IMR-90 (cell line): ENCODE data around the gene KBTBD4.

- RRBS, result no CpG with 5 or more reads among the region's 5 CpGs
CAGE:
- cytosol, long polyA plus RNA, result no peak
- long polyA plus RNA, result no peak
- nucleus, long polyA plus RNA, result no peak
Measured at GRCh38 chr11:47357995-47358571, 5.6 kb upstream of the MYBPC3 start.

DNA sequence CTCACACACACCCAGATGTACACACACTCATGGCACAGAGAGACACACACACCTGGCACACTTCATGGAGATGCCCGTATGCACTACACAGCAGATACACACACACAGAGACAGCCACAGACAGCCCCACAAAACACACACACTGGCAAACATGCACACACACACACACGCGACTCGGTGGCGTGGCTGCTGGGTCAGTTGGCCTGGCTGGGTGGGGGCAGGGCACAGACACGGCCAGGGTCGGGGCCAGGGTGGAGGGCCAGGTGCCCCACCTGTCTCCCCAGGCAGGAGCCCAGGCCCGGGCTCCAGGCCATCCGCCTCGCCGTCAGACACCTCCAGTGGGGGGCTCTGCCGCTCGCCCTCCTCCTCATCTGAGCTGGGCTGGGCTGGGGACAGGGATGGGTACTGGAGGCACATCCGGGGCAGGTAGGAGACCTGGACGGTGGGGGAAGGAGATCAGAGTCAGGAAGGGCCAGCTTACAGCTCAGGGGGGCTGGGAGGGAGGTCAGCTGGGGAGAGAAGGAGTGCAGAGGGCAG is 6.1 kb upstream of the MYBPC3 start:
- RRBS, result no CpG with 5 or more reads among the region's 15 CpGs
CAGE:
- cytosol, long polyA plus RNA, result no peak
- long polyA plus RNA, result no peak
- nucleus, long polyA plus RNA, result no peak

GRCh38 chr11:47392778-47393742 is 14.7 kb upstream of the SPI1 start:
- RRBS, result 80% methylated on average over 6 of the region's 19 CpGs
CAGE:
- cytosol, long polyA plus RNA, result no peak
- long polyA plus RNA, result no peak
- nucleus, long polyA plus RNA, result no peak

DNA sequence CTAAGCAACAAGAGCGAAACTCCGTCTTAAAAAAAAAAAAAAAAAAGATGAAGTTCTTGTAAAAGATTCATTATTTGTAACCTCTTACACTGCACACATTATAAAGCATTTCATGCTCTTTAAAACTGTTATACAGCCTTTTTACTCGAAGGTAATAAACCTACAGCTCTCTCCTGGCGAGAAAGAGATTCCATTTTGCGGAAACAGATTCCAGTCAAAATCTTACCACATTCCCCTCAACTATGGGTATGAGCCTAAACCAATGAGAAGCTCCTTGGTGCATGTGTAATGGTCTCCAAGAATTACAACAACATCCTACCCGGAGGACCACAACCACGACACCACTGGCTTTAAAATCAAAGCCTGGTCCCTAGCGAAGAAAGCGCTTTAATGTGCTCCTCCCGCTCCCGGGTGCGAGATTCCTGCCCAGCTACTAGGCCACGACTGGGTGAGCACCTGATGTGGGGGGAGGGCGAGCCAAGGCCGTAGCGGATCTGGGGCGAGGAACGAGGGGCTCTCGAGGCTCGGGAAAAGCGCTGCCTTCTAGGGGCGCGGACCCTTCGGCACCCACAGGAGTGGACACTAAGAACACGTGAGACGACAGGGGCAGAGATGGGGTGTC is 835 bp downstream of the CELF1 start:
- RRBS, result 2% methylated on average over 6 of the region's 26 CpGs
CAGE:
- cytosol, long polyA plus RNA, result no peak
- long polyA plus RNA, result no peak
- nucleus, long polyA plus RNA, result no peak

- RRBS, result no CpG with 5 or more reads among the region's 75 CpGs
CAGE:
- cytosol, long polyA plus RNA, result start-site peak on the minus strand at chr11:47578967-47578973, 64 and 86 reads in 2 replicates; start-site peak on the plus strand at chr11:47579051-47579086, 338 and 787 reads in 2 replicates
- long polyA plus RNA, result start-site peak on the plus strand at chr11:47579051-47579081, 326 and 423 reads in 2 replicates
- nucleus, long polyA plus RNA, result start-site peak on the plus strand at chr11:47579060-47579087, 428 and 999 reads in 2 replicates
Measured at GRCh38 chr11:47578299-47579422, at the start of gene KBTBD4. TSS of gene KBTBD4 (minus strand) at chr11:47578970.

- RRBS, result no CpG with 5 or more reads among the region's 5 CpGs
CAGE:
- cytosol, long polyA plus RNA, result no peak
- long polyA plus RNA, result no peak
- nucleus, long polyA plus RNA, result no peak
Measured at GRCh38 chr11:47640604-47640917, 1.8 kb downstream of the MTCH2 start.

DNA sequence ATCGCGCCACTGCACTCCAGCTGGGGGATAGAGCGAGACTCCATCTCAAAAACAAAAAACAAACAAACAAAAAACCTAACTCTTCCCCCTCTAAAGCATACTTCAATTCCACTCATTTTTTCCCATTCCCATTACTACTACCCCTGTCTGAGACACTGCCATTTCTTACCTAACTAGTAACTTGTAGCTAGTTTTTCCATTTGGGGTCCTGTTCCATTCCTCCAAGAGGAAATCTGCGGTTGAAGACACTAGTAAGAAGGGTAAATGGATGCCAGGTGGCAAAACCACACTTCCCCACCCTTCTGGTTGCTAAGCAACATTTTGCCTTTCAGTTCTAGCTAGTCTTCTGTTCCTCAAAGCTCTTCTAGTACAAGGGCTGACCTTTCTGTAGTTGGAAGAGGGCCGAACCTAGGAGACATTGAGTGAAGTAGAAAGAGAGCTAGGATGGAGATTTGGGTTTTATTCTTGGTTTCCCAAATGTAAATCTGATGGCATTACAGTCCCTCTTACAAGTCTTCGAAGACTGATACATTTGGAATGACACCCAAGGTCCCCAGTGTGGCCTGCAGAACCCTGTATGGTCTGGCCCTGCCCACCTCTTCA is 60.0 kb upstream of the PTPRJ start:
- RRBS, result no CpG with 5 or more reads among the region's 6 CpGs
CAGE:
- cytosol, long polyA plus RNA, result no peak
- long polyA plus RNA, result no peak
- nucleus, long polyA plus RNA, result no peak

- RRBS, result no CpG with 5 or more reads among the region's 1 CpG
CAGE:
- cytosol, long polyA plus RNA, result no peak
- long polyA plus RNA, result no peak
- nucleus, long polyA plus RNA, result no peak
Measured at GRCh38 chr11:47990321-47990669, 9.9 kb downstream of the PTPRJ start.

DNA sequence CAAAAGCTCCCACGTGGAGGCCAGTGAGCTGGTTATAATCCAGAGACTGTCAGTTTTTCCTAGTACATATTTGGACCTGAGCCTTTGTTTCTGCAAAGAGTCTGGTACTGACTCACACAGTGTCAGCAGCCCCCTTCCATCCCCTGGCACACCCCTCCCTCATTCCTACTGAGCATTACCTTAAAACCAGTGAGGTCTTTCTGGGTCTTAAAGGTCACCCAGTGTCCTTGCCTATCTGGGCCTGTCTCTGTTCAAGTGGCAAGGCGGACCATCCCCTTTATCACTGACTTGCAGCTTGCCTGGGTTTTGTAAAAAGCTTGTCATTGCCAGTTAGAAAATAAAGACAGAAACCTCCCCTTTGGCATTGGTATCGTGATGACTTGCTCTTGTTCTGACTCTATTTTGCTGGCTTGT is 26.1 kb downstream of the PTPRJ start:
- RRBS, result no CpG with 5 or more reads among the region's 3 CpGs
CAGE:
- cytosol, long polyA plus RNA, result no peak
- long polyA plus RNA, result no peak
- nucleus, long polyA plus RNA, result no peak

- RRBS, result no CpG with 5 or more reads among the region's 14 CpGs
CAGE:
- cytosol, long polyA plus RNA, result no peak
- long polyA plus RNA, result no peak
- nucleus, long polyA plus RNA, result no peak
Measured at GRCh38 chr11:48008835-48009483, 28.6 kb downstream of the PTPRJ start.

DNA sequence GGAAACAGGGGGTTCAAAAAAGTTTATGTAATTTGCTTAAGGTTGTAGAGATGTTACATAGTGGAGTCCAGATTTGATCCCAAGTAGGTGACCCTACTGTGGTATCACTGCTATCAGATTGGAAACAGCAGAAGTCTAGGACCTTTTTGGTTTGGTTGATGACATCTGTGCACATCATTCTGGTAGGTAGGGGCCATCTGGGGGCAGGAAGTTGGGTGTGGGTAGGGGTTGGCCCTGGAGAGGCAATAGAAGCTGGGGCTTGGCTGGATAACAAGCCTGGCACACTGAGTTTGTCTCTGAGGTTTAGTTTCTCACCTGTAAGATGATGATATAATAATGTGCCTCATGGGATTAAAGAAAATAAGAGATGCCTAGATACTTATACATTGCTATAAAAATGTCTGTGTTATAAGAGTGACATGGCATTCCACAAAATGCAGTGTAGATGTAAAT is 36.7 kb downstream of the PTPRJ start:
CAGE:
- cytosol, long polyA plus RNA, result no peak
- long polyA plus RNA, result no peak
- nucleus, long polyA plus RNA, result no peak

- RRBS, result no CpG with 5 or more reads among the region's 21 CpGs
CAGE:
- cytosol, long polyA plus RNA, result no peak
- long polyA plus RNA, result no peak
- nucleus, long polyA plus RNA, result no peak
Measured at GRCh38 chr11:48018499-48019609, 38.5 kb downstream of the PTPRJ start.

GRCh38 chr11:48020143-48020829 is 39.9 kb downstream of the PTPRJ start:
- RRBS, result no CpG with 5 or more reads among the region's 17 CpGs
CAGE:
- cytosol, long polyA plus RNA, result no peak
- long polyA plus RNA, result no peak
- nucleus, long polyA plus RNA, result no peak

GRCh38 chr11:48025926-48026447 is 45.6 kb downstream of the PTPRJ start:
- RRBS, result no CpG with 5 or more reads among the region's 3 CpGs
CAGE:
- cytosol, long polyA plus RNA, result no peak
- long polyA plus RNA, result no peak
- nucleus, long polyA plus RNA, result no peak

DNA sequence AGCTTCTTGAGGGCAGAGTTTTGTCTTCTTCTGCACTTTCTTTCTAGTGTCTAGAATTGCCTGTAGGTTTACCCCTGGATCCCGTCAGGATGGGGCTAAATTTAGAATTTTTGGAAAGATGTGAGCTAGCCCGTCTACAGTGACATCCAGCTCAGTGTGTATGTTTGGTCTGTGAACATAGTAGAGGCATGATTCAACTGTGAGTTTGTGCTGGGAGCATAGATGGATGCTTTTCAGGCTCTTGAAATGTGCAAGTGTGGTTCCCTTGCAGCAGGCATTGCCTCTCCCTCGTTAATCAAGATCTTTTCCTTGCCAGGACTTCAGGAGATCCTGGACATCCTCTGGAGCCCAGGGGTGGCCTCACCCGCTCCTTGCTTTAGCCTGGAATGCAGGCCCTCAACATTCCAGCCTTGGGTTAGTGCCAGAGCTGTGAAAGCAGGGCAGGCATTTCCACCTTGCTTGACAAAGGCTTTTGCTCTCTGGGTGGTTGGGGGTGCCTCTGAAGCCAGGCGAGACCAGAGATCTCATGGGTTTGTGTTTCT is 71.8 kb downstream of the PTPRJ start:
- RRBS, result no CpG with 5 or more reads among the region's 5 CpGs
CAGE:
- cytosol, long polyA plus RNA, result no peak
- long polyA plus RNA, result no peak
- nucleus, long polyA plus RNA, result no peak

DNA sequence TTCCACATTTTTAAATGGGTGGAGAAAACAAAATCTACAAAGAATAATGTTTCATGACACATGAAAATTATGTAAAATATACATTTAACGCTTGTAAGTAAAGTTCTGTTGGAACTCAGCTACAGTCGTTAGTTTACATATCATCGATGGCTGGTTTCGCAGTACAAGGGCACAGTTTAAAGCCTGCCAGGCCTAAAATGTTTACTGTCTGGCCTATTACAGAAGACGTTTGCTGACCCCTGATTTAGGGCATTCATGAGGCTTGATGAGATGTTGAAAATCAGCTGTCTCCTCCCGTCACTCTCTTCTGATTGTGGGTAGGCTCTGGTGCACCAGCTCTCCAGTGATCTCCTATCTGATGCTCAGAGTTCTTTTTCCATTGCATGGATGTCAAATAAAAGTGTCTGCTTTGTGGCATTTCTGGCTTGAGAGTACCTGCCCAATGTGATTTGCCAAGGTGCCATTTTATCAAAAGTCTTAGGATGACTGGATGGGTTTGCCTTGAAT is 117.3 kb upstream of the OR4B1 start:
- RRBS, result no CpG with 5 or more reads among the region's 6 CpGs
CAGE:
- cytosol, long polyA plus RNA, result no peak
- long polyA plus RNA, result no peak
- nucleus, long polyA plus RNA, result no peak

DNA sequence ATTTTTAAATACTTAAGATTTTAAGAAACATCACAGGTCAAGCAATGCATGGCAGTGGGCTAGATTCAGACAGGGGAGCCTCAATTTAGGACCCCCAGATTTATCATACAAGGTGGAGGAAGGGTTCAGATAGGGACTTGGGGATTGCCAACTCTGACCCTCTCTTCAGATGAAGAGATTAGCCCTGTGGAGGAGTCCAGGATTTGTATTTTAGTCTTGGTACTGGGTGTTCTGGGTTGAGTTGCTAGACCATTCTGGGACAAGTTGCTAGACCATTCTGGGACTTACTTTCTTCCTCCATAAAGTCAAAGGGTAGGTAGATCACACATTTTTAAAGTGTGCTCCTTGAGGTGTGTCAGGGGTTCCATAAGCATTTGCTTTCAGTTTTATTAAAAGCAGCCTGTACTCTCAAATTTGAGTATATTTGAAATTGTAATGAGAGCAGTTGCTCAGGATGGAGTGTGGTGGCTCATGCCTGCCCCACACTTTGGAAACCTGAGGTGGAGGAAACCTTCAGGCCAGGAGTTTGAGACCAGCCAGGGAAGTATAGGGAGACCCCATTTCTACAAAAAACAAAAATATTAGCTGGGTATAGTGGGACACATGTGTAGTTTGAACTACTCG is 113.8 kb upstream of the OR4B1 start:
- RRBS, result no CpG with 5 or more reads among the region's 1 CpG
CAGE:
- cytosol, long polyA plus RNA, result no peak
- long polyA plus RNA, result no peak
- nucleus, long polyA plus RNA, result no peak

DNA sequence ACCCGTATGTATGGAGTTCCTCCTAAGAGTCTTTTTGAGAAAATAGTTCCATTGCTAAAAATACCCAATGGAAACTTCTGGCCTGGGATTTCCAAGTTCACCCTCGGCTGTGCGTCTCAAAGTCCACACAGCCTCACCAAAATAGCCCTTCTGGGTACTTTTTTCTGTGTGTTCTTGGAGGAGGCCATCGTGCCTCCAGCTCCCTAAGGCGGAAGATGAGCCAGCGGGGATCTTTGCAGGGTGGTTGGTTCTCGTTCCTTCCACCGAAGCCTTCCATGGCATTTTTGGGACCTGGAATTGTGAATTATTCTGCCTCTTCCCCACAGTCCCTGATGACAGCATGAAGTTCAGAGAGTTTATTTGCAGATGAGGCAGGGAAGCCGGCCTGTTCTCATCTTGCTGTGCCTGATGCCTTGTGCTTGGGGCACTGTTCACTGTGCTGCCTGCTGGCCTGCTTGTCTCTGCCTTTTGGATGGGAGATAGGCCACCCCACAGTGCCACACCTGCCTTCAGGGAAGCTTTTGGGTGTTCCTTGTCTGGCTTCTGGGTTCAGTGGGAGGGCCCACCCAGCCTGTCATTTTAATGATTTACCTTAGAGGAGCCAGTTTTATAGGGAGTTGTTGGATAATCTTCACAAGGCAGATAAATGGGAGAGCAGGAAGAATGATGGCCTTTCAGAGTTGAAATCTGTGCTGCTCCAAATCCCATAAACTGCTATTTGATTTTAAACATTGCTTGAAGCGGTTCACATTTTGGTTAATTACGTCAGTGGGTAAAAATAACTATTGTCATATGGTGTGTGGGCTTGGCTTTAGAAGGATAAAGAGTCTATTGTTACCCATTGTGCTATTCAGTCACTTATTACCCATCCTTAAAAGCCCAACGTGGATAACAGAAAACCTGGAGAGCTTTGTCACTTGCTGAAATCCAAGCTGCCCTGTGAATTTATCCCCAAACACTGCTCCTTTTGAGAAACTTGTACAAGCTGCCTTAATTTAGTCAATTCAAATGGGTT is 112.6 kb upstream of the OR4B1 start:
- RRBS, result no CpG with 5 or more reads among the region's 12 CpGs
CAGE:
- cytosol, long polyA plus RNA, result no peak
- long polyA plus RNA, result no peak
- nucleus, long polyA plus RNA, result no peak

GRCh38 chr11:48170884-48171317 is 45.7 kb upstream of the OR4B1 start:
- RRBS, result no CpG with 5 or more reads among the region's 4 CpGs
CAGE:
- cytosol, long polyA plus RNA, result no peak
- long polyA plus RNA, result no peak
- nucleus, long polyA plus RNA, result no peak

DNA sequence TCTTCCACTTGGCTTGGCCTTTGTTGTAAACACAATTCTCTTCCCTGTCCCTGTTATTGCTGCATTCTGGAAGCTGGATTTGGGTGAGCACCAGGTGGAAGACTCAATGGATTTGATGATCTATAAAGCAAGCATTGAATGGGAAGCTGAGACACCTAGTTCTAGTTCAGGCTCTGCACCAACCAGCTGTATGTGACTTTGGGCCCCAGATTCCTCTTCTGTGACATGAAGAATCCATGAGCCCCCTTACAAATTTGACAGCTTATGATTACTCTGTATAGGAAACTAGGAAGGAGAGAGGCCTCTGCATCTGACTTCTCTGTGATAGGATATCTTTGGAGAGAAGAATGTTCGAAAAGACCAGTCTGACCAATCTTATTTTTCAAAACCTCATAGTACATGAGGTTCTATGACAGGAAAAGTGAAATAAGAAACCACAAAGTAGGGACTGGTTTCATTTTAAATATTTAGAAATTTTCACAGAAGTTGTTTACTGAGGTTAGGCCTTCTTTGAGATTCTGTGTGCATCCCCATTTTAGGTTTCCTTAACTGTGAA is 2.2 kb upstream of the OR4X1 start:
- RRBS, result no CpG with 5 or more reads among the region's 1 CpG
CAGE:
- cytosol, long polyA plus RNA, result no peak
- long polyA plus RNA, result no peak
- nucleus, long polyA plus RNA, result no peak